Left colon (tissue), 1 donor: ENCODE measurements around the genes TNFRSF11A and VPS4B.

- PRO-cap, result no peak
Measured at GRCh38 chr18:61581561-61582728, 248.7 kb downstream of the CDH20 start.

DNA sequence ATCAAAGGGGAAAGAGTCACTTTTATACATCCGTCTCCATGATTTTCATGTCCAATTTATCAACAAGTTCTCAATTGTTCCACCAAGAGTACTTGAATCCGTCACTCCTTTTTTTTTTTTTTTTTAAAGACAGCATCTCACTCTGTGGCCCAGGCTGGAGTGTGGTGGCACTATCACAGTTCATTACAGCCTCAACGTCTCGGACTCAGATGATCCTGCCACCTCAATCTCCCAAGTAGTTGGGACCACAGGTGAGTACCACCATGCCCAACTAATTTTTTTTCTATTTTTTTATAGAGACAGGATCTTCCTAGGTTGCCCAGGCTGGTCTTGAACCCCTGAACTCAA lies 240.7 kb downstream of the RNF152 start:
- PRO-cap, result no peak

GRCh38 chr18:62060841-62061192 lies 126.0 kb downstream of the PIGN start:
- PRO-cap, result unidirectional peak, plus-strand start at chr18:62061044

DNA sequence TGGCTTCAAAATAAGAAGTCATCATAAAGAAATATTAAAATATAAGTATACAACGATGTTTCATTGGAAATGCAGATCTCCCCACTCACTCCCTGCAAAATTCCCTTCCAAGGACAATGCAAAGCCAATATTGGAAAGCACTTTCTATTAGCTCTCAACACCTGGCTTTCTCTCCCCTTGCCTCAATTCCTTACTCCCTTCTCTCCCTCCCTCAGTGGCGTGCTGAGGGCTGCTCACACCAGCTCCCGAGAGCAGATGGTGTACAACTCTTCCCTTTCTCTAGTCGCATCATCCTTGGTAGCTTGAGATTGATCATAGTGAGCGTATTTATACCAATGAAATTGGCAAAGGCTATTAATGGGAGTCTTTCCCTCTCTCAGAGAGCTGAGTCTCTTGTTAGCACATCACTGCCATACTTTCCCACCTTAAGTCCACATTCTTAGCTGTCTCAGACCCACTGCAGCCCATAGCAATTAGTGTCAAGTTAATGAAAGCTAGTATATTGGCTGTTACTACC lies 57.9 kb downstream of the PIGN start:
- PRO-cap, result no peak

DNA sequence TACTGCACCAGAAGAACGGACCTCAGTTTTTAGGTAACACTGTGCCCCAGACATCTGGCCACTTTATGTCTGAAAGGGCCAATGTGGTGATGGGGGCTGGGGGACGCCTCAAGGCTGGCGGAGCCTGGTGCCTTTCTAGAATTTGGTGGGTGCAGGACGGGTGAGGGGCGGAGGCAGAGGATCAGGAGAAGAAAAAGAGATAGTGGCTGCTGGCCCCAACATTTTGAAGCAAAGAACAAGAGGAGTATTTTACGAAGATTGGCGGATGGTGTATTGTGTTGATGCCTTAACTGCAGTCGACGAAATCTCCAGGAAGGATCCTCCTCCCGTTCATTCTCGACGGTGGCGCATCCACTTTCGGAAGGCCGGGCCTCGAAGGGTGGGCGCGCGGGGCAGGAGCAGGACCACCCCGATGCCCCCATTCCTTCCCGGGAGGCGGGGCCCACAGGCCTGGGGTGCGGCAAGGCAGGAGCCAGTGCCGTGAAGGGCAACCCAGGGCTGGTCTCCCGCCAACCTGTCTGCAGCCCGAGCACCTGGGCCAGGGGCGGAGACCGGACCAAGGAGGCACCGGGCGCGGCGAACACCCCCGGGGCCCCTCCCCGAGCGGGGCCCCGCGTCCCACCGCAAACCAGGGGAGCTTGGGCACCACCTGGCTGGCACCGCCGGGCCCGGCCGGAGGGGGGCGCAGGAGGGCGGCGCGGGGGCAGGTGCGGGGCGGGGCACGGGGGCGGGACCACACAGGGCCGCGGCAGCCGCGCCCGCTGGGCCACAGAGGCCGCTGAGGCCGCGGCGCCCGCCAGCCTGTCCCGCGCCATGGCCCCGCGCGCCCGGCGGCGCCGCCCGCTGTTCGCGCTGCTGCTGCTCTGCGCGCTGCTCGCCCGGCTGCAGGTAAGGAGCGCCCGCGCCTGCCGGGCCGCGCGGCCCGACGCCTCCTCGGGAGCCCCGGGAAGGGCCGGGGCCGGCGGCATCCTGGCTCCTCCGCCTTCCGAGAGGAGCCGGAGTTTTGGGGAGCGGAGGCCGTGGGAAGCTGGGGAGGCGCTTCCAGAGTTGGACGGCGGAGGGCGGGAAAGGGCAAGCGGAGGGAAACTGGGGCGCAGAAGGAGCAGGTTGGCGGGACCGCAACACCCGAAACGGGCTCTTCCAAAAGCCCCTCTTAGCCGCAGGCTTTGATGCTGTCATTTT lies at the start of gene TNFRSF11A:
Gene TNFRSF11A, plus strand, starts transcription at position 771 of the 1,182 bp plus-strand sequence.
- PRO-cap, result bidirectional peak, plus-strand start at position 804 of the sequence, minus-strand start at position 662 of the sequence; unidirectional peak, plus-strand start at position 1,096 of the sequence

DNA sequence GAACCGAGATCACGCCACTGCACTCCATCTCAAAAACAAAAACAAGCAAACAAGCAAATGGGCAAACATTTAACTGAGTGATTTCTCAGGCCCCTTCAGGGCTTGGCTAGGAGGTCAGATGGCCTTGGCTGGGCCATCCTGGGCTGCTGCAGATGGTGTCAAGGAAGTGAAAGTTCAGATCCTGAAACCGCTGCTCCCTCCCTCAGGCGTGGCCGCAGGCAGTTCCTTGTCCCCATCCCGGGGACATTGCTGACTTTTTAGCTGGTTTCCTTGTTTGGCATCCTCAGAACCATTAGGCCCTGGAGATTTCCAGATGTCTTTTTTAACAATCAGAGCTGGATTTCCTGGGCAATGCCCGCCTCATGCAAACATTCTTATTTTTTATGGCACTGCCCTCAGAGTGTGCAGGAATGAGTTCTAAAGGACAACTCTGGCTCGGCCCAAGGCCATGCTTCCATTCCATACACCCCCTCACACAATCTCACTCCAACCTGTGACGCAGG lies 86.2 kb upstream of the ZCCHC2 start:
- PRO-cap, result bidirectional peak, plus-strand start at position 398 of the sequence, minus-strand start at position 248 of the sequence

DNA sequence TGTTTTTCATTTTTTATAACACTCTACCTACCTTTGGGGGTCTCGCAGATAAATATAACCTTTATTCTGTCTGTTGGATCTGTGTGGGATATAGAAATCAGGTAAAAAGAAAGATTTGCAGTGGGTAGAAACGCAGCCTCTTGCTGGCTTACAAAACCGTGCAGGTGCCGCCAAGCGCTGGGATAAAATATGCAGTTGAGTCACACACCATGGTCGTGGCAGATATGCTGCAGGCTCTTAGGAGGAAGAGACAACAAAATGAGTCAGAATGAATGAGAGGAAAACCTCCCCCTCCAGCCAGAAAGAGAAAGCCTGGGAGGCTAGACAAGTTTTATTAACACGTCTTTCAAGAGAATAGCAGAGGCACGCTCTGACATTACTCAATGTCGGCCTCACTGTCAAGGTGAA lies 37.2 kb upstream of the ZCCHC2 start:
- PRO-cap, result no peak

- PRO-cap, result no peak
Measured at GRCh38 chr18:62510769-62511285, 12.0 kb upstream of the ZCCHC2 start.

GRCh38 chr18:62544647-62545560 lies 22.1 kb downstream of the ZCCHC2 start:
- PRO-cap, result no peak

DNA sequence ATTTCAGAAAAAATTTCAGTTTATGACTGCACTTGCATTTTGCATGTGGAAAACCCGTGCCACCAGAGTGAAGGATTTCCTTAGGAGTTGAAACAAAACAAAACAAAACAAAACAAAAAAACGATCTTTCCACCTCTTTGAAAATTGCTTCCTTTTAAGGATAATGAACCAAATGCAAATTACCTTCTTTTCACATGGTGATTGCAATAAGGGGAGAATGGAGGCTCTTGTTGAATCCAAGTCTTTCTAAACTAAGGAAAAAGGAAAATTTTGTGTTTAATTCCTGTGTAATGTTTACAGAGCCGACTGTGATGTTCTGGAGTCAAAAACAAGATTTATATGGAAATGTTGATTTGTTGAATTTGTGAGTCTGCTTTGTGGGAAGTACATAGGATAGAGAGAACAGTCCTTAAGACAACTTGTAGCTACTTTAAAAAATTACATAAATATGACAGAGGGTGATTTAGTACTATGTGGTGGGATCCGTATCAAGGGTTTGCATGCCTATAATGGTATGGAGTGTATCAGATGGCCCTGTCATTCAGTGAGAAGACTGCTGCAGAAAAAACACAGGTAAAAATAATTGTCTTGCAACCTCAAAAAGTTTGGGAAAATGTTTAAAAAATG lies 43.4 kb downstream of the PHLPP1 start:
- PRO-cap, result no peak

- PRO-cap, result no peak
Measured at GRCh38 chr18:63003062-63003400, 287.7 kb downstream of the PHLPP1 start.

DNA sequence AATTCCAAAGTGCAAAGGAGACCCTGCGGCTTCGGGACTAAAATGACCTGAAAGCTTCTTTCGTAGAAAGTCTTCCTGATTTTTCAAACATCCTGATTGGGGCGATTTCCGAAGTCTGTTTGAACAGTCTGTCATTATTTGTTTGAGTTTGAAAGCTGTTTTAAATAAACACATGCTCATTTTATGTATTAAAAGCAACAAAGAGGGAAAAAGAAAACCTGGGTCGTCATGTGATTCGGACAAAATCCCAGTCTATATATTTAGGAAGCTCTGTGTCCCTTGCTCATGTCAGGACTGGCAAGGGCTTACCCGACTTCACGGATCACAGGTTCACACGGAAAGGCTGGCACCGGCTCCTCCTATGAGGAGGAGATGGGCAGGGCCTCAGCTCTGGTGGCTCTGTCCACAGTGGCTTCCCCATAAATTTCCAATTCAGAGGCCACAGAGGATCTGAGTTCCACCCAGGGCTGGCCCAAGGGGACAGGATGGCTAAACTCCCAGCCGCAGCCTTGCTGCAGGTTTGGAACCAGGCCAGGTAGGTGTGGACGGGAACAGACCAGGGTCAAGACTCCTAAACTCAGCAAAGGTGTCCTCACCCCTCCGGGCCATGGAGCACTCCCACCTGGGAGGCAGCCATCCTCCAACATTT lies 186.8 kb downstream of the BCL2 start:
- PRO-cap, result bidirectional peak, plus-strand start at position 422 of the sequence, minus-strand start at position 296 of the sequence

GRCh38 chr18:63155798-63156889 lies 163.4 kb downstream of the BCL2 start:
- PRO-cap, result no peak

GRCh38 chr18:63181855-63182318 lies 137.7 kb downstream of the BCL2 start:
- PRO-cap, result bidirectional peak, plus-strand start at chr18:63182231, minus-strand start at chr18:63182126

DNA sequence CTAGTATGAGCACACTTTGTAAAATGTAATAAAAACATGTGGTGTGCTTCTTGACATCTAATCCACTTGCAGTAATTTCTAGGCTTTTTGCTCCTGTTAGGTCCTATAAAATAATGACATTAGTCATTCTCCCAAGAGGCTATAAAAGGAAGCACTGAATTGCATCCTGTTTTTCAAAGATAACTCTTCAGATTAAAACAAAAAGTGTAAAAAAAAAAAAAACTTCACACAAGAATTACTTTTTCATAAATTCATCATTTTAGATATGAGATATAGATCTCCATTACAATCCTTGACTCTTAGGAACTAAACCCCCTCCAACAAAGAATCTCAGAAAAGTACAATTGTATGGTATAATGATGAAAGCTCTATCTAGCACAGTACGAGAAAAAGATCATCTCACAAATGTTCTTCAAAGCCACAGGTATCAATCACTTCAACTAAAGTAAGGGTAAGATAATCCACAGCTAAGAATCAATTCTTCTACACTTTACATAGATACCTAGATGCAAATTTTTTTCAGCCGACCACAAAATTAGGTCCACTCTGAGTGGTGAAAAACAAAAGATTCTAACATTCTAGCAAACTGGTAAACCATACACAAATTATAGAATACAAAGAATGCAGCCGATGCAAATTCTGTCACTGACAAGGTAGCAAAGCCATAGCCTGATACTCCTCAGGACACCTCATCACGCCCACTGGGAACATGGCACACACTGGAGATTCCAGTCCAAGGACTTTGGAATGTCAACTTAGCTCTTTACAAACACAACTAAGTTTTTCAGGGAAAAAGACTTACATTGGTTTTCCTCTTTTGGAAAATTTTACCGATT lies 2.6 kb downstream of the BCL2 start:
- PRO-cap, result no peak

DNA sequence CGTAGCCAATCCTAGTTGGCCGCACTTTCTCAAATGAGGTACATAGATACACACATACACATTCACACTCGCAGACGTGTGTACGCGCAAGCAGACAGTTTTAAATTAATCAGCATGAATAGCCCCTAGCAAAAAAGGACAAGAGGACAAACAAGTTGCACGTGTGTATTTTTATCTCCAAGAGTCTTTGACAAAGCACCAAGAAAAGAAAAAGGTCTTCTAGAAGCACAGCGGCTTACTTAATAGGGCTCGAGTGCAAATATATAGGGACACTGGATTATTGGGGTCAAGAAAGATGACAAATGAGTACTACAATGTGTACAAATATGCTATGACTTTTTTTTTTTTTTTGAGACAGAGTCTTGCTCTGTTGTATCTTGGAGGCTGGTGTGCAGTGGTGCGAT lies 1.7 kb upstream of the BCL2 start:
- PRO-cap, result no peak

GRCh38 chr18:63418023-63418526 lies 4.2 kb downstream of the VPS4B start:
- PRO-cap, result no peak

DNA sequence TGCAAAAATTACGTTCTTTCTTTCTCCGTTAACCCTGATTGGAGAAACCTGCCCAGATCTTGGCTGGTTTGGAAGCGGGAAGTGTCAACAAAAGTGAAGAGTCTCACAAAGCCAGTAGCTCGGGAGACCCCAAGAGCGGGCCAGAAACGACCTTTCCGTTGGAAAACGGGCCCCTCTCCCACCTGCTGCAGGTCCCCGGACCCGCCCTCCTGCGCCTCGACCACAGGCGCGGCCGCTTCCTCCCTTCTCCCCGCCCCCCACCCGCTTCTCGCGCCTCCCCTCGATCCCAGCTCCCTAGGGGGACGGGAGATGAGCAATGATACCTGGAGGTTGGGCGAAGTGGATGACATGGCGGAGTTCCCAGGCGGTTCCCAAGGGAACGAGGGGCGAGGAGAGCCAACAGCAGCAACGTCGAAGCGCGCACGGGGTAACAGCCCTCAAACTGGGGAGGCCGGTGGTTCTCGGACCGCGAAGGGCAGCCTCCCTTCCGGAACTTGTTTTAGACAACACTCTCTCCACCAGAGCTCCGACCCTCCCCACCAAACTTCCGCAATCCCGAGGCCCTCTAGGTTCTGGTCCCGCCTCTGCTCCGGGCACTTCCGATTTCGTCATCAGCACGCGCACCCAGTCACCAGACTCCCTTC lies at the start of gene VPS4B:
Gene VPS4B, minus strand, starts transcription at position 567 of the 644 bp plus-strand sequence.
- PRO-cap, result bidirectional peak, plus-strand start at position 316 of the sequence, minus-strand start at position 249 of the sequence; bidirectional peak, plus-strand start outside the sequence, minus-strand start at position 538 of the sequence

DNA sequence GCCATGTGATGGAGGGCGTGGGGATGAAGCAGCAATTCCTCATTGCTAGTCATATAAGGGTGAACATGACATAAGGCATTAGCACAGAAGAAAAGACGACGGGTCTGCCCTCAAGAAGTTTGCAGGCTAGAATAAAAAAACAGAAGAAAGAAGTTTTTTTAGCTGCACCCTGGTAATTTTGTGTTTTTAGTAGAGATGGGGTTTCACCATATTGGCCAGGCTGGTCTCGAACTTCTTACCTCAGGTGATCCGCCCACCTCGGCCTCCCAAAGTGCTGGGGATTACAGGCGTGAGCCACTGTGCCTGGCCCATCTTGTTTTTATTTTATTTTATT lies 5.5 kb upstream of the VPS4B start:
- PRO-cap, result bidirectional peak, plus-strand start at position 81 of the sequence, minus-strand start outside the sequence

GRCh38 chr18:63702240-63702809 lies 435 bp upstream of the SERPINB11 start:
- PRO-cap, result no peak